ENCODE results near the genes MGAT4A, CRACDL and C2orf15.

DNA sequence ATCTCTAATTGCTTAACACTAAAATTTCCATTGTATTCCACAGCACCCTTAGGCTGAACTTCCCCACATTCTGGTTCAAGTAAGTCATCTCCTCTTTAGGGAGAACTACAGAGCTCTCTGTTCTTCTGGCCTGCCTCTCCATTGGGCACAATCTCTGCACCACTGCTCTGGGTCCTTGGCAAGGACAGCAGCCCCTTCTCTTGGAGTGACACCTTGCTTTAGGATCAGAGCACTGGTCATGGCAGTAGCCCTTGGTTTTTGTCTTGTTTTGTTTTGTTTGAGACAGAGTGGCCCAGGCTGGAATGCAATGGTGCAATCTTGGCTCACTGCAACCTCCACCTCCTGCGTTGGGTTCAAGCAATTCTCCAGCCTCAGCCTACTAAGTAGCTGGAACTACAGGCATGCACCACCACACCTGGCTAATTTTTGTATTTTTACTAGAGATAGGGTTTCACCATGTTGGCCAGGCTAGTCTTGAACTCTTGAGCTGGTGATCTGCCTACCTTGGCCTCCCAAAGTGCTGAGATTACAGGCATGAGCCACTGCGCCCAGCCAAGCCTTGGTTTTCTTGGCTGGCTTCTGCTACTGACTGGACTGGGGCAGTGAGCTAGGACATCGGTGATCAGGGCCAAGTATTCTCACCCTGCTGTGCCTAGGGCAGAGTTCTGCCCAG is 24.3 kb downstream of the UNC50 start:
- RRBS, result no CpG with 5 or more reads among the region's 3 CpGs

DNA sequence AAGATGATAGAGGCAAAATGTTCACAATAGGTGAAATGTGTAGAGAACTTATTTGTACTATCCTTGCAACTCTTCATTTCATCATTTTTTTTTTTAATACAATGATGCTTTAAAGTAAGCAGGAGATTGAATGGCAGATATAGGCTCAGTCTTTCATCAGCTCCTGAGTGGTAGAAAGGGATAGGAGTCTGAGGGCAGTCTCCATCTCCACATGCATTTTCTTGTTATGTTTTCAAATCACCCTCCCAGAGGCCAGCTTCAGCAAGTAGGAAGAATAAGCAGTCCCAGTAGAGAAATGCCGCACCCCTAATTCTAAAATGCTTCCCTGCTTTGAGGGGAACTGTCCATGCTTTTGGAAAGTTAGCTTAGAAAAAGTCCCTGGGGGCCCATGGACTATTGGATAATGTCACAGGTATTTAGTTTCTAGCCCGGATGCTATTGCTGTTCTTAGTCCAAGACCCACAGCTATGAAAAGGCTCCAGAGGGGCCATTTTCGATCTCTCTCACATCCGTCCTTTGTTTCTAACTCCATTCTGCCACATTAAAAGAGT is 47.4 kb downstream of the MGAT4A start:
- RRBS, result no CpG with 5 or more reads among the region's 4 CpGs

DNA sequence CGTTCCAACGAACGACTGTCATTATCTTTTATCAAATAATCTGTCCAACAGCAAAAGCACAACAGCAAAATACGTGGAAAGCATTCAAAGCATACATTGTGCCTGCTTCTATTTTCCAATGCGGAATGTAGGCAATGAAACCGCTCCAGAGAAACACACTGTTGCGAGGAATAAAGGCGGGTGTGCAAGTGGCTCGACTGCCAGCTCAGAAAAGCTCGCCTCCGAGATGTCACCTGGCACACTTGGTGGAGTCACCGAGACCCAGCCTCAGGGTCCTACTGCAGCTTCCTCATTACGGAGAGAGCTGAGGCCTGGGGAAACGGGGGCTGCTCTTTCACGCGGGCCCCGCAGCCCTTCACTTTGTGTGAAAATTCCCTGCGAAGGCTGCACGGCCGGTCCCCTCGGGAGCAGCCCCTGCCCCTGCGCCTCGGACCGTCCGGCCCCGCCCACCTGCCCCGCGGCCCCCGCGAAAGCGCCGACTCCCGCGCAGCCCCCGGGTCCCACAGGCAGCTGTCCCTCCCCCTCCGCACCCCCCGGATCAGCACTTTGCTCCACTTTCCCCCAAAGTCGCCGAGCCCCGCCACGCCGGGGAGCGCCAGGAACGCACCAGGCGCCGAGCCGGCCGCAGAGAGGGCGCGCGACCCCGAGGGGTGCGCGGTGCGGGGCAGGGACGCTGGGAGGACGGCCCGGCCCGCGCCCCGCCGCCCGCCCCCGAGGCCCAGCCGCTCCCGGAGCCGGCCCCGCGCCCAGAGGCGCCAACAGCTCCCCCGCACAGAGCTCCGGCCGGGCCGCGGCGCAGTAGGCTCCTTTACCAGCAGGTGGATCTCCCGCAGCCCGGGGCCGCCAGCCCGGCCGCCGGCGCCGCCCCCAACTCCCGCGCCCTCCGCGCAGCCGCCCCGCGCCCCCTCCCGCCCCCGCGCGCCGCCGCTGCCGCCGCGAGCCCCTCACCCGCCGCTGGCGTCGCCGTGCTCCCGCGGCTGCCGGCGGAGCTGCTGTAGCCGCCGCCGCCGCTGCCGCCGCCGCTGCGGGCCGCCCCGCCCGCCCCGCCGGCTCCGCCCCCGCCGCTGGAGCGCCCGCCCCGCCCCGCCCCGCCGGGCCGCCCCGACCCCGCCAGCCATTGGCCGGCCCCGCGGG is at the start of gene MGAT4A:
MGAT4A (minus strand) TSS at position 1,033 of the 1,134 bp plus-strand sequence.
- RRBS, result 2% methylated on average over 76 of the region's 137 CpGs

GRCh38 chr2:98760213-98760709 is 29.3 kb upstream of the MGAT4A start:
- RRBS, result no CpG with 5 or more reads among the region's 4 CpGs

DNA sequence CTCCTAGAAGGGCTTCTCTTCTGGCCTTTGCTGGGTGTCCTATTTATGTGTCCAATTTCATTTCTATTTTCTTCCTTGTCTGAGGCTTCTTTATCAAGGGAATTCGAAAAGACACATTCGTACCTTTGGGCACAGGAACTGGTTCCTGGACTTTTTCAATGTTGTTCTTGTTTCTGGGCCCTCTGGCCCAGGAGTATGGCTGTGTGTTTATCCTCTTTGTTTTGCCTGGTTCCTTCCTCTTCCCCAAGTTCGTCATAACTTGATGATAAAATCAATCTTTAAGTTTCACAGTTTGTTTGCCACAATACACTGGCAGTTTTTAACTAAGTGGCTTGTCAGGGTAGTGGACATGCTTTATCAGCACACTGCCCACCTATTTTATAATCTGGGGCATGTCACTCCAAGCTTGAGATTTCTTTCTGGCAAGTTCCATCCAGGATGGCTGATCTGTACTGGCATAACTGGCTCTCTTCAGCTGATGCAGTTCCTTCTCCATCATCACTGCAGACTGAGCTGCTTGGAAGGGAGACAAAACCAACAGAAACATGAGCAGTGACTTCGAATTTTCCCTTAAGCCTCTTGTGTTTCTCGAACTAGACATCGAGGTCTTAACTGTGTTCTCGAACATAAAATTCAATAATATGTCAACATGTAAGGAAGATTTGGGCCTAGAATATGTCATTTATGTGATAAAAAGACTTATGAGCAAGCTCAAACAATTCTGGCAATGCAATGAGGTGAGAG is 63.4 kb upstream of the MGAT4A start:
- RRBS, result no CpG with 5 or more reads among the region's 7 CpGs

GRCh38 chr2:98824255-98824797 is 93.4 kb upstream of the MGAT4A start:
- RRBS, result no CpG with 5 or more reads among the region's 2 CpGs

- RRBS, result 2% methylated on average over 109 of the region's 140 CpGs
Measured at GRCh38 chr2:98935729-98936884, at the start of gene CRACDL. Gene CRACDL (minus strand): TSS chr2:98936225.

DNA sequence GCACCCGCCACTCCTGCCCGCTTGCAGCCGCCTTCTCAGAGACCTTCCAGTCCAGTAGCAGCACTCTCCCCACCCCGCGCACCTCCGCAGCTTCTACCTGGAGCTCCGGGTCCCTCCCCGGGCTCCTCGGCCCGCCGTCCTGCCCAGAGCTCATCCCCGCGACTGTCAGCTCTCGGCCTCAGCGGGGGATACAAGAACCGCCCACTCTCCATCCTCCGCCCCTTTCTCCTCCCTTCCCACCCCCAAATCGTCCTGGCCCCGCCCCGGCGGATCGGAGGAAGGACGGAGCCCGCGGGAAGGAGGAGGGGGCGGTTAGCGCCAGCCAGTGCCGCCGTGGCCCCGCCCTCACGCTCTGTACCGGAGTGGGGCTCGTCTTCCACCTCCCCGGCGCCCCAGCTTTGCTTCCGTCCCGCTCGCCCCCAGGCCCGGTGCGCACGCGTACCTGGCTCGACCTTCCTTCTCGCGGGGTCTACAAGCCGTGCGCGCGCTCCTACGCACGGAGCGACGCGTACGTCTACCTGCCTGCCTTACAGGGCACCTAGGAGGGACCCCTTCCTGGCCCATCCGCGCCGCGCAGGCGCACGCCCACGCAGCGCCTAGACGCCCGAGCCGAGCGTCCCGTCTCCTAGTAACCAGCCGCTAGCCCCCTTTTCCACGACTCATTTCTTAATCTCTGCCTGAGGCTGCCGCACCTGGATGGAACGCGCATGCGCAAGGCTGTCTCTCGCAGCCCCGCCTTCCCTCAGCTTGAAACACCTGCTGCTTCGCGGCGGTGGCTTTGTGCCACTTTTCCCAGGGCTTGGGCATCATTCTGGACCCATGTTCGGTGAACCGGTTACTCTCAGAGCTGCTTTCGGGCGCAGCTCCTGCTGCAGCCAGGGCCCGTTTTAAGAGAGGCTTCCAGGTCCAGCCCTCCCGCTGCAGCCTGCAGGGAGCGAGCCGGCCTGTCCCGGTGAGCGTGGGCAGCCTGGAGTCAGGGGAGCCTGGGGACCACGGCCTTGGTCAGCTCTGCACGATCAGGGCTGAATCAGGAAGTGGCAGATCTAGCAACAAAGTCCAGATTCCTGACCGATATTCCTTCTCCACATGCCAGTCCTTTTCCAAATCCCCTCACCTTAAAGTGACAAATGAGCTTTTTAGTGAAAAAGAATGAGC is at the start of gene C2orf15:
C2orf15 (plus strand) TSS at position 722 of the 1,155 bp plus-strand sequence.
- RRBS, result 2% methylated on average over 23 of the region's 92 CpGs

DNA sequence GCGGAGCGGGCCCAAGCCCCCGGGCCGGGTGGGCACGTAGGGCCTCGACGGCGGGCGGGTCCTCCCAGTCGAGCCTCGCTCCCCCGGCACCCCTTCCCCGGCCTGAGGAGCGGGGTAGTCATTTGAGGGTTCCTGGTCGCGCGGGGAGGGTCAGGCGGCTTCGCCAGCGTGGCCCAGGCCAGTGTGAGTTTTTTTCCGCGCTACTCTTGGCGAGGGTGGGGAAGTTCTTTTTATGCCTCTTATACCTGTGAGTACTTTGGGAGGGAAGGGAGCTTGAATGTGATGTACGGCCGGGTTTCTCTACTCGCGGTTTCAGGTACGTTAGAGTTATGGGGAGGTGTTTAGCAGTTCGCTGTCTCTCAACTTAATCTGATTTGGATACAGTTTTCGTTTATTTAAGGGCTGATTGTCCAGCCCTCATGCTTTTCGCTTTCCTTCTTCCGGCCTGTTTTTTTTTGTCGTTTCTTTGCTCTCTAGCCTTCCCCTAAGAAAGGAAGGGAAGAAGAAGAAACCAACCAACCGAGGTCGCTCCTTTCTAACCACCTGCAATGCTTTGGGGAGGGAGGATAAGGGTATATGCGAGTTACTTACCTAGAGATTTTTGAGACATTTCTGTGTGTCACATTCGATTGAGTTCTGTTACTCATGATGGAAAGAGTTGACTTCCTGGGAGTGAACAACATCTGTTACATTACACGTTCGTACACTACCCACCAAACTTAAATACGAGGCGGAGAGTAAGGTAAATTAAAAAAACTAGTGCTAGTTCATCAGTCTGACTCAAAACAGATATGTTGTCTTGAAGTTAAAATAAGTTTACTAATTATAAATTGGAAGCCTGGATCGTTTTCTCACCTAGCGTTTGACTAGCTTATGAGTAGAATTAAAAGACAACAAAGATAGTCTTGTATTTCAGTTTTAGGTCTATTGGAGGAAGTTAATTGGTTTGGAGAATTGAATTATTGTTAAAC is 822 bp downstream of the EIF5B start:
- RRBS, result 2% methylated on average over 12 of the region's 43 CpGs

DNA sequence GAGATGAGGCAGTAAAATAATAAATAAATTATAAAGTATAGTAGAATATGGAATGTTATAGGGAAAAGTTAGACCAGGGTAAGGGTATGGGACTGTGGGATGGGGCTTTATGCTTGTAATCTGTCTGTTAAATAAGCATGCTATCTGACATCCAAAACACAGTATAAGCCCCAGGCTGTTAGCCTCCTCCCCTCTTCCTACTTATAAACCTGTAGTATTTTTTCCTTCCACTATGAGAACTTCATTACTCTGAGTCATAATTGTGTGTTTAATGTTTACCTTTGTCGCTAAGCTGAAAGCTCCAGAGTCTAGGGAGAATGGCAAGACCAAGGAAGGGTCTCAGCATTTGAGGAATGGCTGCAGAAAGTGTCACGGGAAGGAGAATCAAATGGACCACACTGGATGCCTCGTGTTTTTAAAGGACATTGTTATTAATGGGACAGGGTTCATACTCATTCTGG is 292.4 kb downstream of the AFF3 start:
- RRBS, result no CpG with 5 or more reads among the region's 3 CpGs

DNA sequence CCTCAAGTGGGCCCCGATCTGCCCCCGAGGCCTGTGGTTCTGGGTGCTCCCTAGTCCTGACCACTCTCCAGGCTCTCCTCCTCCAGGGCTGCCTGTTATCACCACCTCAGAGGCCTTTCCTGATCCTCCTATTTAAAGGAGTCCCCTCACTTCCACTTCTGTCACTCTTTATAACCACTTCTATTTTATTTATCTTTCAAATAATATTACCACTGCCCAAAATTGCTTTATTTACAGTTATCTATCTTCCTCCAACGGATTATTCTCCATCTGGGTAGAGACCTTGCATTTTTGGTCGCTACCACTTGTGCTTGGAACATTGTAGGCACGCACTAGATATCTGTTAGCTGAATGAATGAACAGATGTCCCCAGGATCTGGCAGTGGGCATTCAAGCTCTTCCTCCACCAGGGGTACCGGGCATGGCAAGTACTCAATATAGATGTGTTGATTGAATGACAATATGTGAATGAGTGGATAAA is 267.1 kb downstream of the AFF3 start:
- RRBS, result no CpG with 5 or more reads among the region's 6 CpGs

DNA sequence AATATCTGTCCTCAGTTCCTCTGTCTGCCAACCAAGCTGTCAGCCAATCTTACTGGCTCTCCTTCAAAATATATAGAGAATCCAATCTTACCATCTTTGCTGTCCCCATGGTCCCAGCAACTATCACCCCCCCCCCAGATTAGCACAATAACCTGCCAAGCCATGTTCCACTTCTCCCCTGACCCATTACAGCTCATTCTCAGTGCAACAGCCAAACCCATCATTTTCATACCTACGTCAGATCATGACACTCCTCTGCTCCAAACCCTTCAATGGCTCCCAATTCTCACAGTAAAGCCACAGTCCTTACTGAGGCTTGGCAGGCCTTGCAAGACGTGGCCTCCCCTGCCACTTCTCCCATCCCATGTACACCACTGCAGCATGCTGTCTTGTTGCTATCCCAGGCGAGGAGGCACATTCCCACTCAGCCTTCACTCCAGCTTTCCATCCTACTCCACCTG is 145.0 kb downstream of the AFF3 start:
- RRBS, result no CpG with 5 or more reads among the region's 3 CpGs

DNA sequence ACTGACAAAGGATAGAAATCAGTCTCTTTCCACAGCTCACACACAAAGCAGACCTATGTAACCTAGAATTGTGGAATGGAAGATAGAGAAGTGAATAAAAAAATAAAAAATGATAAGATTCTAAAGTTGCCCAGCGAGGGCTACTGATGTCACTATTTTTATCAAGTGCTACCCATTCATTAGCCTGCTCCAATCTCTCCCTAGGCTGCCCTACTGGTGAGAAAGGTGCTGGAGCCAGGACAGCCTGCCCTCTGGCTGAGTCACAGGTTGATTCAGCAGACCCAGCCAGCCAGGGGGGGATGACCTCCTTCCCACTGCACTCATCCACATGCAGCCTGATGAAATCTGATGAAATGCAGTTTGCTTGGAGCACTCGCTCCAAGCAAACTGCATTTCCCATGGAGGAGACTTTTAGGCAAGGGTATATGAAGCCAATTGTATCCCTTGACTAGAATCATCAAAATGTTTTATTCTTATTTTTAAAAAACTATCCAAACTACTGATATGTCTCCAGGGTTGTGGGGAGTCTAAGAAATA is 128.6 kb downstream of the AFF3 start:
- RRBS, result no CpG with 5 or more reads among the region's 2 CpGs

GRCh38 chr2:100140485-100140985 is 1.9 kb downstream of the AFF3 start:
- RRBS, result no CpG with 5 or more reads among the region's 4 CpGs

- RRBS, result no CpG with 5 or more reads among the region's 6 CpGs
Measured at GRCh38 chr2:100193447-100193993, 51.1 kb upstream of the AFF3 start.

- RRBS, result no CpG with 5 or more reads among the region's 2 CpGs
Measured at GRCh38 chr2:100213683-100213991, 71.2 kb upstream of the AFF3 start.

DNA sequence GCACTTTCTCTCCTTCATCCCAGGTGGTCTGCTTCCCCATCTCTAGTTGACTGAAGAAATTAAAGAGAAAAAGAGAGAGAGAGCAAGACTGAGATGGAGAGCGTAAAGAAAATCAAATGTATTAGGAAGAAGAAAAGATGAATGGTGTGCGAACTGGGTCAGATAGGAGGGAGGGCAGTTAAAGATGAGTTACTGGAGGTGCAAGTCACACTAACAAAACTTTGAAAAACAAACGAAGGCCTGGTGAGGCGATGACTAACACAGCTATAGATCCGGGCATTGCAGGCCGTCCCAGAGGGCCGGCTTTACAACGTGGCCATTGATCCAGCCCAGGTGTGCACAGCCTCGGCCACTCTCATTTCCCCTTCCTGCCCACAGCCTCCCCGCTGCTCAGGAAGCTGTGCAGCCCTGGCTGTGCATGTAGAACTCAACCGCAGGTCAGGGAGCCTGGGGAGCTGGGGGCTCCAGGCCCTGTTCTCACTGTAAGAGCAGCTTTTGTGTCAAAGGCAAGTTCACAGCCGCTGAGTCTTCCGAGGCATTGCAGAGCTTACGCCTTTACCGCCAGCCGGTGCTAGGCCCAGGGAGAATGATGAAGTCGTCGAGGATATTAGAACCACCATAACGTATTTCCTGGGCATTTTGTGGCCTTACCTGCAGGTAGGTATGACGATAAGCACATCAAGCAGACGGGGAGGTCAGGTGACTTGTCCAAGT is 87.3 kb downstream of the LONRF2 start:
- RRBS, result no CpG with 5 or more reads among the region's 21 CpGs

GRCh38 chr2:100285500-100286322 is 36.6 kb downstream of the LONRF2 start:
- RRBS, result no CpG with 5 or more reads among the region's 8 CpGs

DNA sequence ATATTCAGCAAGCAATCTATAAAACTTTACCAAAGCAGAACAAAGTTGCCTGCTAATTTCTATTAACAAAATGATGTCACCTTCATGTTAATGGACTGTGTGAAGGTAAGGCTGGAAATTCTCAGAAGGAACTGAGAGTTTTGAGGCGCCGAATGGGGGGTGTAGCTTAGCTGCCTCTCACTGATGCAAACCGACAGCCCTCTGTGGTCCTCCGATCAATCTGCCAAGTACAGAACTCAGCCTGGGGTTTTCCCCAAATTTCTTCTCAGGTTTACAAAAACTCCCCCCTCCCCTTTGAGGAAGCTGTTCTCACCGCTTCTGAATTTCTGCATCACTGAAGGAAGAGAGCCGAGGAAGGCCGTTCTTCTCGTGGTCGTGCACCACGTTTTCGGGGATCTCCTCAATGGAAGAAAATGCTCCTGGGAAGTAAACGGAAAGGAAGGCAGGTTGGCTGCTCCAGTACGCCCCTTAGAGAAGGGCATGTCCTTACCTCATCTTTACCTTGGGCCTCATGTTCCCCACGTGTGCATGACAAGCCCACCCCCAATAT is 22.2 kb downstream of the CHST10 start:
- RRBS, result no CpG with 5 or more reads among the region's 14 CpGs

DNA sequence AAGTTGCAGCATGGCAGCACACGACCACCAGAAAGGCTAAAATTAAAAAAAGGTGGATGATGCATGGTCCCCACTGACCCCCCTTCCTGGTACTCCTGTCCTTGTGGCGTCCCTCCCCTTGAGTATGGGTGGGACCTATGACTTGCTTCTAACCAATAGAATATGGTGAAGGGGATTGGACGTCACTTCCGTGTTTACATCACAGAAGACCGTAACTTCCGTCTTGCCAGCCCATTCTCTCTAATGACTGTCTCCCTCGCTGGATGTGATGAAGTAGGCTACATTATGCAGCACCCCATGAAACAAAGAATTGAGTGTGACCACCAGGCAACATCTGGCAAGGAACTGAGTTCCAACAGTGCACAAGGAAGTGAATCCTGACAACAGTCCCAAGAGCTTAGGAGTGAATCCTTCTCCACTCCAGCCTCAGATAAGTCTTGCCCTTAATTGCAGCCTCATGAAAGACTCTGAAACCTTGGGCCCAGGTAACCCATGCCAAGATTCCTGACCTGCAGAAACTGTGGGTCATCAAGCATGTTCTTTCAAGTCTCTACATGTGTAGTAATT is 80.1 kb upstream of the NPAS2 start:
- RRBS, result no CpG with 5 or more reads among the region's 7 CpGs